MCF 10A (cell line): Measurements from ENCODE around the gene BAG3.

- PRO-cap: no peak
- RRBS: no CpG with 5 or more reads among the region's 10 CpGs
Observed at GRCh38 chr10:119477999-119478843, 64.3 kb downstream of the RGS10 start.

DNA sequence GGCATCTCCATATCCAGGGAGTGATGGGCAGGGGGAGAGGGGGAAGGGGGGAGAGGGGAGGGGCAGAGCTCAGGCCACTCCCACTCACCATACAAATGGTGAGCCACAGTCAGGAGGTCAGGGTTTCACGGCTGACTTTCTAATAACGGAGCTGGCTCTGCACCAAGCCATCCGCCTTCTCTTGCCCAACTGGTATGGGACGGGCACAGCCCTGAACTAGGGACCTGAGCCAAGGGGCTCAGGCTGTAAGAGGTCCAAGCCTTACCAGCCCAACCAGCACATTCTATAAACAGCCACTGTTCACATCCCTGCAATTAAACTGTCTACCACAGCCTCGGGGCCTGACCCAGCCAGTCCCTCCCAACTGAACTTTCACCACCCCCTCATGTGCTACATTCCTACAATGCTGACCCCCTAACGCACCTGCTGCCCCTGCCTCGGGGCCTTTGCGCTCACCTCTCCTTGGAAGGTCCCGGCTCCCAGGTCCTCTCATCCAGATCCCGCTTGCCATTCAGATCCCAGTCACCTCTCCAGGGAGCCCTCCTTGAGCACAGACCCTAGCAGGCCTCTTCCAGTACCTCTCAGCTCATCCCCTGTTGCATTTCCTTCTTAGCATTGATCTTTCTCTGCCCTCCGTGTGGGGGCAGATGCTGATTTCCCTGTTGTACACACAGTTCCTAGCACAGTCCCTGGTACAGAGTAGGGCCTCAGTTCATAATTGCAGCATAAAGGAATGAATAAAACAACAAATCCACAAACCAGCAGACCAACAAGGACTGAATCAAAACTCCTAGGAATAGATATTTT lies 32.4 kb downstream of the RGS10 start:
- PRO-cap: no peak
- RRBS: no CpG with 5 or more reads among the region's 11 CpGs

GRCh38 chr10:119576572-119577180 lies 20.1 kb downstream of the TIAL1 start:
- PRO-cap: no peak
- RRBS: no CpG with 5 or more reads among the region's 9 CpGs

- PRO-cap: bidirectional peak, plus-strand start at chr10:119596090, minus-strand start at chr10:119595994
- RRBS: 4% methylated on average over 2 of the region's 15 CpGs
Observed at GRCh38 chr10:119595798-119596057, 1.0 kb downstream of the TIAL1 start.

DNA sequence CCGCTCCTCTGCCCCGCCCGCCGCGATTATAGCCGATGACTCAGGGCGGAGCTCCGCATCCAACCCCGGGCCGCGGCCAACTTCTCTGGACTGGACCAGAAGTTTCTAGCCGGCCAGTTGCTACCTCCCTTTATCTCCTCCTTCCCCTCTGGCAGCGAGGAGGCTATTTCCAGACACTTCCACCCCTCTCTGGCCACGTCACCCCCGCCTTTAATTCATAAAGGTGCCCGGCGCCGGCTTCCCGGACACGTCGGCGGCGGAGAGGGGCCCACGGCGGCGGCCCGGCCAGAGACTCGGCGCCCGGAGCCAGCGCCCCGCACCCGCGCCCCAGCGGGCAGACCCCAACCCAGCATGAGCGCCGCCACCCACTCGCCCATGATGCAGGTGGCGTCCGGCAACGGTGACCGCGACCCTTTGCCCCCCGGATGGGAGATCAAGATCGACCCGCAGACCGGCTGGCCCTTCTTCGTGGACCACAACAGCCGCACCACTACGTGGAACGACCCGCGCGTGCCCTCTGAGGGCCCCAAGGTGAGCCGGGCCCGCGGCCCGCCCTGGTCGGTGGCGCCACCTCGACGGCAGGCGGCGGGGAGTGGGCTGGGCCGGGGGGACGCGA lies at the start of gene BAG3:
BAG3 (plus strand) TSS at position 56 of the 616 bp plus-strand sequence.
- PRO-cap: bidirectional peak, plus-strand start at position 246 of the sequence, minus-strand start outside the sequence
- RRBS: under 1% methylated on average over 36 of the region's 67 CpGs

GRCh38 chr10:119659641-119660579 lies 8.7 kb downstream of the BAG3 start:
- PRO-cap: no peak
- RRBS: no CpG with 5 or more reads among the region's 17 CpGs

- PRO-cap: no peak
- RRBS: no CpG with 5 or more reads among the region's 8 CpGs
Observed at GRCh38 chr10:119822910-119823672, 49.6 kb downstream of the MCMBP start.

DNA sequence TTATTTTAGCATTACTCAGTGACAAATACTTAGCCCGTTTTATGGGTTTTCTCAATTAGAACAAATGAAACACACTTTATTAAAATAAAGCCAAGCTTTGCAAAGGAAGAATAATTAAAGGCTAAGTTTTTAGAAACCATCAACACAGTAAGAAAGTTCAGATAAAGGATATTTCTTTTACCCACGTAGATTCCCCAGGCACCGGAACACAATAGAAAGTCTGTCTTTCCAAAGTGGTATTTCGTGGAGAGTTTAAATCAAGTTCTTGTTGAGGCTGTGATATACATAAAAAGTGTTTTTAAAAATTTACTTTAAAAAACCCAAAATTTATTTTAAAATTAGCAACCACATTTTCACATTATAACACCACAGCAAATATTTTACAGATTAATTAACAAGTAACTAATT lies 15.5 kb downstream of the MCMBP start:
- PRO-cap: no peak
- RRBS: no CpG with 5 or more reads among the region's 4 CpGs

DNA sequence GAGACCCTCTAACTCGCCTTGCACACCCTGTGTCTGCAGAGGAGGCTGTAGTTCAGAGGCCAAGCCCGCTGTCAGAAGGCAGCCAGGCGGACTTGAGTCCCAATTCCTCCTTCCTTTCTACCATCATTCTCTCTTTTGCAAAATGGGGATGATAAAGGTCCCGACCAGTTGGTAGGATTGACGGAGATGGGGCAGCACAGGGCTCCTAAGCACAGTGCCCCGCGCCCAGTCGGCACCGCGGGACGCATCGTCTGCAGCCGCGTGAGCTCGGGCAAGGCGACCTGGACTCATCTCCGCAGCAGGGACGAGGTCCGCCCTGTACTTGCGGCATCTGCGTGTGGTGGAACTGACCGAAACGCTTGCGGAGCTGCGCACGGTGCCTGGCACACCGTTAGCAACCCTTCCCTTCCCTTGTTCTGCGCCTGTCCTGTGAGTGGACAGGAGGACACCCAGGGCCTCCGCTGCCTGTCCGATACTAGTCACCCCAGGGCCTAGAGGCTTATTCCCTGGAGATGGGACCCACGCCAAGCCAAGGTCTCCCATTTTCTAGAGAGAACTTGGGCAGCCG lies 98.4 kb downstream of the WDR11 start:
- PRO-cap: no peak
- RRBS: no CpG with 5 or more reads among the region's 32 CpGs

- PRO-cap: no peak
- RRBS: 86% methylated on average over 8 of the region's 75 CpGs
Observed at GRCh38 chr10:120979163-120980212, 128.3 kb downstream of the WDR11 start.

DNA sequence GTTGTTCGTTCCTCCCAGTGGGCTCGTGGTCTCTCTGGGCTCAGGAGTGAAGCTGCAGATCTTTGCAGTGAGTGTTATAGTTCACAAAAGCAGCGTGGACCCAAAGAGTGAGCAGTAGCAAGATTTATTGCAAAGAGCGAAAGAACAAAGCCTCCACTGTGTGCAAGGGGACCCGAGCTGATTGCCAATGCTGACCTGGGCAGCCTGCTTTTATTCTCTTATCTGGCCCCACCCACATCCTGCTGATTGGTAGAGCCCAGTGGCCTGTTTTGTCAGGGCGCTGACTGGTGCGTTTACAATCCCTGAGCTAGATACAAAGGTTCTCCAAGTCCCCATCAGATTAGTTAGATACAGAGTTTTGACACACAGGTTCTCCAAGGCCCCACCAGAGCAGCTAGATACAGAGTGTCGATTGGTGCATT lies 183.2 kb downstream of the WDR11 start:
- PRO-cap: no peak
- RRBS: no CpG with 5 or more reads among the region's 8 CpGs

- PRO-cap: no peak
- RRBS: no CpG with 5 or more reads among the region's 2 CpGs
Observed at GRCh38 chr10:121112367-121112901, 261.3 kb downstream of the WDR11 start.

DNA sequence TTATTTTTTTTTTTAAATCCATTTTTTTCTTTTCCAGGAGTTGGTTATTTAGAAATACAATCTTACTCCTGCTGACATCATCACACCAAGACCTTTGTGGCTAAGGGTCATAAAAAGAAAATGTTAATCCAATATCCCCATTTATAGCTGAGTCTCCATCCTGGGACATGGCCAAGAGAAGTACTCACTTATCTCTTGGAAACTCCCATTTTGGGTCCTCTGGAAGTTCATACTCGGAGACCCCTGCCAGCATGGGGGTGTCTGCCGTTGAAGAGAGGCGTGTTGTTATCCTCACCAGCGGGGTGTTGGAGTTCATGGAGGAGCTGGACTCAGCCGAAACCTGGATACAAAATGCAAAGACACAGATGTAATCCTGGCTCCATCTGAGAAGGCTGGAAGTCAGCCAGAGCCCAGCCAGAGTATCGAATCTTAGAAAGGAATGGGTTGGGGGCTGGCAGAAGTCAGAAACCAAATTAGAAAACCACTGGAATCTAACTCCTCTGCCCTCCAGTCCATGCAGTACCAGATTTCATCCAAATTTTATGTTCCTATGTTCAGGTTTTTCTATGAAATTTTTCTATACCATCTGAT lies 94.5 kb downstream of the FGFR2 start:
- PRO-cap: no peak
- RRBS: no CpG with 5 or more reads among the region's 6 CpGs

- PRO-cap: no peak
- RRBS: no CpG with 5 or more reads among the region's 19 CpGs
Observed at GRCh38 chr10:121682119-121682693, 84.0 kb upstream of the FGFR2 start.

- PRO-cap: no peak
- RRBS: no CpG with 5 or more reads among the region's 7 CpGs
Observed at GRCh38 chr10:121973474-121973957, 1.5 kb downstream of the NSMCE4A start.

GRCh38 chr10:122099061-122099531 lies 110.1 kb downstream of the TACC2 start:
- PRO-cap: no peak
- RRBS: no CpG with 5 or more reads among the region's 7 CpGs

DNA sequence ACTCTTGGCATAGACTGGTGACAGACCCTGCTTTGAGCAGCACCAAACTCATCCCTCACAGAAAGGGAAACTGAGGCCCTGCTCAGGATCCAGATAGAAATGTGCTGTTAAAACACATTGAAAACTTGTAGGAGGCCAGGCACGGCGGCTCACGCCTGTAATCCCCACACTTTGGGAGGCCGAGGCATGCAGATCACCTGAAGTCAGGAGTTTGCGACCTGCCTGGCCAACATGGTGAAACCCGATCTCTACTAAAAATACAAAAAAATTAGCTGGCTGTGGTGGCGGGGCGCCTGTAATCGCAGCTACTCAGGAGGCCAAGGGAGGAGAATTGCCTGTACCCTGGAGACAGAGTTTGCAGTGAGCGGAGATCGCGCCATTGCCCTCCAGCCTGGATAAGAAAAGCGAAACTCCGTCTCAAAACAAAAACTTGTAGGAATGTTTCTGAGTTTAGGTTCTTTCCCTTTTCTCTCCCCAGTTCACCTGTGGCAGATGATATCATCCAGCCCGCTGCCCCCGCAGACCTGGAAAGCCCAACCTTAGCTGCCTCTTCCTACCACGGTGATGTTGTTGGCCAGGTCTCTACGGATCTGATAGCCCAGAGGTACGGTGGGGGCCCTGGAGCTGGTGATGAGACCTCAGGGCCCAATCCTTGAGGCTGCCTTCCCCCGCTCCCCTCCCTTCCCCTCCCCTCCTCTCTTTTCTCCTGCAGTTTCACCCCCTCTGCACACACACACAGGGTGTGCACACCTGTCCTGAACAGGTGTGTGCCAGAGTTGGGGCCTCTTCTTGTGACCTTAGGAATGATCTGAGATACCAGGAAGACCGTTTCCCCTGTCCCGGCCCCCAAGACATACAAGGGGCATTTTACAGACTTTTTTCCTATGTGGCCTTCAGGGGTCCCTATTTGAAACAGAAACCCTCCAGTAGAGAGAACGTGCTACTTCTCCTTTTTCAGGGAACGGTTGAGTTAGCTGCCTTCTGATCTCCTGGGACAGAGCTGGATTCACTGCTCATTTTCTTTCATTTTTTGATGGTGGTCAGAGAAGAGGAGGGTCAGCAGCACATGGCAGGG lies 138.6 kb upstream of the BTBD16 start:
- PRO-cap: no peak
- RRBS: no CpG with 5 or more reads among the region's 24 CpGs

GRCh38 chr10:122164902-122165142 lies 106.3 kb upstream of the BTBD16 start:
- PRO-cap: no peak
- RRBS: no CpG with 5 or more reads among the region's 7 CpGs

DNA sequence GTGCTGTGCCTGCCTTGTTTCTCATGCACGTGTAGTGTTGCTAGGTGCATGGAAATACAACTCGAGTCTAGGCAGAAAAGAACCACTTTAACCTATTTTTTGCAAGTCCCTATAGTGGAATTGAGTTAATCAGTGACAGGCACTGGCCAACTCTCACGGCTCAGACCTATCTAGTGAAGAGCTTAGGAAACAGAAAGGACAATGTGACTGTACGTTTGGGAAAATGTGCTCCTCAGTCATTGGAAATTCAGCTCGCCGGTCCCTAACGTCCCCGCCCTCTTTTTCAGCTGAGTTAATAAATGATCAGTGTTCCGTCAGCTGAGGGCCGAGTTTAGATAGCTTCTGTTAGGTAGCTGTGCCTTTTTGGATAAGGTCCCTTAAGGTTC lies 105.9 kb upstream of the BTBD16 start:
- PRO-cap: no peak
- RRBS: no CpG with 5 or more reads among the region's 10 CpGs

GRCh38 chr10:122324466-122324840 lies 50.1 kb upstream of the PLEKHA1 start:
- PRO-cap: bidirectional peak, plus-strand start at chr10:122324666, minus-strand start at chr10:122324387
- RRBS: no CpG with 5 or more reads among the region's 2 CpGs